Endodermal cell (in vitro differentiated cells): ENCODE measurements around a stretch of chr6.

DNA sequence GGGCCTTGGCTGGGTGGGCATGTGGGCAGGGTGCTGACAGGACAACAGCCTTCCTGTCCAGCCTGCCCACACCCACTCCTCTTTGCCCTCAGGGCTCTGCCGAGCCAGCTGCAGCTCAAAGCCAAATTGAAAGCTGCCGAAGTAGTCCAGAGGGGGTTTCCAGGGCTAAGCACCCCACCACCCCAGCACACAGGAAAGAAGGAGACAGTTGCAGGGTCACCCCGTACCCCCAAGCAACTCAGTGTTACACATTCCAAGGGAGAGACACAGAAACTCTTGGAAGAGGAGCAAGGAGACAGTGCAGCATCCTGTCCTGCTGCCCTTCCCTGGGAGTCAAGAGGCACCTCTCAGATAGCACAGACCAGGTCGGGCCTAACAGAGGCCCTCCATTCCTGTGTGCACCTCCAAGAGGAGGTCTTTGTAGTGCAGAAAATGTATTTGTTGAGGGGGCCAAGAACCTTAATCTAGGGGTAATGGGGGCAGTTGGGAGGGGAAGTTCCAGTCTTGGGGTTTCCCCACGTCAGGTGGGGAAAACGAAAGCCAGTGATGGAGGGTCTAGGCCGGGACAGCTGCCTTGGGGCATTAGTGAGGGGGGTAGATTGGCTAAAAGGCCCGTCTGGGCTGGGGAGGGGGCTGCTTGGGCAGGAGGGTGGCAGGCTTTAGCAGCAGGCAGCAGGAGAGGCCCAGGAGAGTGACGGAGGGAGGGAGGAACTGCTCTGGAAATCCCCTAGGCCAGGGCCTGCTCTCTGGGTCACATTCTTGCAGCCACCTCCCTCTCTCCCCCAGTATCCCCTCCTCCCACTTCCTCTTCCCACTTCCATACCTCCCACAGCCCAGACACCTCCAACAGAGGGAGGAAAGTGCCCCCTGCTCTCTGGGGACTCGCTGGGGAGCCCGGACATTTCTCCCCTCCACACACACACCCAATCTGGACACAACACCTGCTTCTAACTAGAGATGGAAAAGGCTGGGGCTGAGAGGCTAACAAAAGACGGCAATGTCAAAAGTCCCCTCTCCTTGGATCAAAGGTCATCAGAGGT lies 2.2 kb downstream of the NFKBIE start:
- PRO-cap: no peak

GRCh38 chr6:44393275-44393842 lies 5.9 kb downstream of the CDC5L start:
- PRO-cap: no peak

DNA sequence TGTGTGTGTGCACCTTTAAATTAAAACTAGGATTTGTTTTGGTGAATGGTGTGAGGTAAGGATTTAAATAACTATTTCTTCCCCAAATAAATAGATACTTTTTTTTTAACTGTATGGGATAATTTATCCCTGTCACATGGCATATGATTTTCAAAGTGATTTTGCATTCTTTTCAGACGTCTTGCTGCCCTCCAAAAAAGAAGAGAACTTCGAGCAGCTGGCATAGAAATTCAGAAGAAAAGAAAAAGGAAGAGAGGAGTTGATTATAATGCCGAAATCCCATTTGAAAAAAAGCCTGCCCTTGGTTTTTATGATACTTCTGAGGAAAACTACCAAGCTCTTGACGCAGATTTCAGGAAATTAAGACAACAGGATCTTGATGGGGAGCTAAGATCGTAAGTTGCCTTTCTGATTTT lies 16.1 kb downstream of the CDC5L start:
- PRO-cap: no peak

- PRO-cap: no peak
Measured at GRCh38 chr6:44475555-44476118, 88.1 kb downstream of the CDC5L start.

- PRO-cap: no peak
Measured at GRCh38 chr6:44921633-44922199, 406.4 kb upstream of the RUNX2 start.

- PRO-cap: no peak
Measured at GRCh38 chr6:44925454-44925927, 402.6 kb upstream of the RUNX2 start.

DNA sequence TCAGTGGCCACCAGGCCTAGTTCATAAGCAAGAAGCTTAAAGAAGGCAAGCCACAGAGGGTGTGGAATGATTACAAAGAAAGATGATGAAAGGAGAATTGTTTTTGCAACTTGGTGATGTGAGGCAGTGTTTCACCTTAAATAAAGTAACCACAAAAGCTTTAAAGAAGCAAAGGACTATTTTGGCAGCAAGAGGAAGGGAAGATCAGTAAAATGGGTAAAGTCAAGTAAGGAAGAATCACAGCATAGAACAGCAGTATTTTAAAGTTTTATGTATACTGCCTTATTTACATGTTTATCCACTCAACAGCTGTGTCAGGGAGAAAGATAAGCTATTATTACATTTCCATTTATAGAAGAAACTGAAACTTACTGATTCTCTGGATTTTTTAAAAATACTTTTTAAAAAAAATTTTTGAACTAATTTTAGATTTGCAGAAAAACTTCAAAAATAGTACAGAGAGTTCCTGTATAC lies 351.0 kb upstream of the RUNX2 start:
- PRO-cap: no peak

GRCh38 chr6:45421389-45421813 lies 43.7 kb upstream of the SUPT3H start:
- PRO-cap: no peak

GRCh38 chr6:45530328-45530853 lies 152.7 kb upstream of the SUPT3H start:
- PRO-cap: no peak

GRCh38 chr6:46491780-46492183 lies 533 bp upstream of the RCAN2 start:
- PRO-cap: bidirectional peak, plus-strand start at chr6:46491816, minus-strand start at chr6:46491729

GRCh38 chr6:46510516-46511006 lies 19.3 kb upstream of the RCAN2 start:
- PRO-cap: no peak

DNA sequence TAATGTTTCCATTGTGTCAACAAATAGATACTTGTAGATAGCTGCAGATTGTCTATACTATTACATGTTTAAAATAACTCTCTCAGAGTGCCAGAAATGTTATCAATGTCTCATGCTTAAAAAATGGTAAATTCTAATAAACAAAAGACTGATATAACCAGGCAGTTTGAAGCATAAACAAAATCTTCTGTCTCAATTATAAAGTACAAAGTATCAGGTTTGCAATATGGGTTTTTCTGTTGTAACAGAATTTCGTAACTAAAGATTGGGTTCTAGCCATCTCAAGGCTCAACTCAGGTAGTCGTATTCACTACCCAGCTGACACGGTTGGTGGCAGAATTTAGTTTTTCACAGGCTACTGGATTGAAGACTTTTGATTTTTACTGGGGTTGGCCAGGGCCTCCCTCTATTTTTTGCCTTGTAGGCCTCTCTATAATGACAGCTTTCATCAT lies 3.8 kb downstream of the CYP39A1 start:
- PRO-cap: no peak

GRCh38 chr6:46733425-46733950 lies 1.7 kb downstream of the PLA2G7 start:
- PRO-cap: no peak

DNA sequence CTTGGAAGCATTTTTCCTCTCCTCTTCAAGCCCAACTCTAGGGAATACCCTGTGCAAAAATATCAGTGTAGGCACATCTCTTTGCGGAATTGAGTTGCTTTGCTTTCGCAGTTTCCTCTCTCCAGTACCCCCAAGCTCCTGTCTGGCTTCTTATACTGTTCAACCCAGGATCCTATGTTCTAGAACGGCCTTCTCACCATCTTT lies 38.9 kb downstream of the MEP1A start:
- PRO-cap: no peak

DNA sequence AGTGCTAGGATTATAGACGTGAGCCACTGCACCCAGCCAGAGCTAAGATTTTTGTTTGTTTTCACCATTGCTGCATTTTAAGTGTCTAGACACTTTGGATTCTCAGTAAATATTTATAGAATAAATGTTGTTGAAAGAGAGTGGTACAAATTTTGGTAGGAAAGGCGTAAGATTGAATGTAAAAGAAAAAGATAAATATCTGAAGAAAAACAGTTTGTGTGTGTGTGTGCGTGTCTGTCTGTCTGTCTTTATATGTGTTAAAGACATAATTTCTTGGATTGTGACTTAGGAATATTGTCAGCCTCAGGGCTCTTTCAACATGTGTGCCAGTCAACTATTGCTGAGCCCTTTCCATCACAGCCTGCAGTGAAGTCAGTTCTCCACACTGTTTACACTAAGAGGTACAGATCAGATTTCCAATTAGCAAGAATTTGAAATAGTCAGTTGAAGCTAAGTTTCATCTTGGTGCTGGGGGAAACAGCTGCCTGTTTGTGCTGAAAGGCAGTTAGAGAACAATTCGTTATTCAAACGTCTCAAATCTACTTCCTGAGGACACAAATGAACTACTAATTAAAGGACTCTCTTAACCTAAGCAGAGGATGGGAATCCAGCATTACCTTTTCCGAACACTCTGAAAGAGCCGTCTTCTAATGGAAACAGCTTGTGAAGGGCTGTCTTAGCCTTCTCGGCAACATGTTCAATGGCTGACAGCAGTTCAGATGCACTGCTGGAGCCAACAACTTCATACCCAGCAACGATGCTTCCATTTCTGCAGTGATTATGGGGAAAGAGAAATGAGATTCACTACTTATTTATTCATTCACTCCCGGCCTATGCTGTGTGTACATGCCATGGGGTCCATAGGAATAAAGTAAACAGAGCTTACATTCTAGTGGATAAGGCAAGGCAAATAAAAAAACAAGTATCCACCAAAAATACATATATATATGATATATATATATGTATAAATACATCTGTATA lies 25.8 kb downstream of the ADGRF1 start:
- PRO-cap: no peak

- PRO-cap: no peak
Measured at GRCh38 chr6:47235861-47236591, 73.7 kb downstream of the TNFRSF21 start.

DNA sequence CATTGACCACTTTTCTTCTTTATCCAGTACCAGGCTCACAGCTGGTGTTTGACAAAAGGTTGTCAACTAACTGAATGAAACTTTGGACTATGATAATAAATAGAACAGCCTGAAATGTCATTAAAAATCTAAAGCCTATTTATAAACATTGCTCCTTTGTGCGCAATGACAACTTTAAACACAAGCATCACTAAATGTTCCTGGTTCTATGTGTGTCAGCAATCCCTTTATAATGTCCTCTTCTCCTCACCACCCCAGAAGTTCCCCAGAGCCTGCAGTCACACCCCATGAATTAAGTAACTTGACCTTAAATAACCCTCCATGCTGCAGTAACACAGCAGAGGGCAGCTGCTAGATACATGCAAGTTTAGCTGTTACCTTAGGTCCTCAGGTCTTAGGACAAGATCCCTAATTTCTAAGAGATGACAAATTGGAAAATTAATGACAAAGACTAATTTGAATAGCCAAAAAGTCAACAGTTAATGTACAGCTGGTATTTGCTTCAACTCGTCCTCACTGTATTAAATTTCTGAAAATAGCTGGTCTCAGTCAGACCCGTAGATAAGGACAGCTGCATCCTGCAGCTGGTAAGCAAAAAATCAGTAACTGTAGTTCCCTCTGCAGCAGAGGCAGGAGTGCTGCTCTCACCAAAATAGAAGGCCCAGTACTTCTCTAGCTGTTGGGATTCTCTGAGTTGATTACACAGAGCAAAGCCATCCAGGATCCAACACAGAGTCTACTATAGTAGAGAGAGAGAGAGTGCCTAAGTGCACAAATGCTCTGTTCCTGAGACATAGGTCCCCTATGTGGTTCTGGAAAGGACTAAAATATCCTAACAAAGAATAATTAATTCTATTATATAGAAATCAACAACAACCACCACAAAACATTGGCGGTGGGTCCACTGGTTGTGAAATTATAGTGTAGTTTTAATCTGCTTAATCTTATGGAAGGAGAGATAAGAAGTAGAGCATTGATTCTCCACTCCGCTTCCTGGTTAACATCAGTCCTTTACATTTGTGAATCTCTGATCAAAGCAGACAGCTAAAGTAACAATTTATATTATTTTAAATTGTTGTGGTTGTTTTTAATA lies 62.3 kb downstream of the TNFRSF21 start:
- PRO-cap: no peak

GRCh38 chr6:47285649-47286742 lies 23.7 kb downstream of the TNFRSF21 start:
- PRO-cap: no peak

DNA sequence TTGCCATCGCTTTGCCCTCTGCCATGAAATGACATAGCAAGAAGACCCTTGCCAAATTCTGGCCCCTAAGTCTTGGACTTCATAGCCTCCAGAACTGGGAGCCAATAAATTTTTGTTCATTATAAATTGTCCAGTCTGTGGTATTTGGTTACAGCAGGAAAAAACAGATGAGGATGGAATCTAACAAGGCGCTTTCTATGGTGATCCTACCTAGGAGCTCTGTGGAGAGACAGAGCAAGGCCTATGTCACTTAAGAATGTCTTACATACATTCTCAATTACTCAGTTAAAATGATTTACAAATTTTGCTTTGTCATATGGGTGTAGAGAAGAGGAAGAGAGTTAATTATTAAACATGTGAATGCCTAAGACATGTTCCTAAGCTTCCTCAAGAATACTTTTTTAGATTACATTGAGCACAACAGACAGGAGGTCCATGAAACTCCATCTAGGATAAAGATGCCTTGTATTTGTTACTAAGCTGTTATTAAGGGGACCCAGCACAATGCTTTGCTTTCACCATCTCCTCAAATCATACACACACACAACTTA lies 70.4 kb upstream of the CD2AP start:
- PRO-cap: no peak

GRCh38 chr6:47419476-47420043 lies 58.0 kb upstream of the CD2AP start:
- PRO-cap: no peak